ENCODE measurements around a stretch of chr3.

DNA sequence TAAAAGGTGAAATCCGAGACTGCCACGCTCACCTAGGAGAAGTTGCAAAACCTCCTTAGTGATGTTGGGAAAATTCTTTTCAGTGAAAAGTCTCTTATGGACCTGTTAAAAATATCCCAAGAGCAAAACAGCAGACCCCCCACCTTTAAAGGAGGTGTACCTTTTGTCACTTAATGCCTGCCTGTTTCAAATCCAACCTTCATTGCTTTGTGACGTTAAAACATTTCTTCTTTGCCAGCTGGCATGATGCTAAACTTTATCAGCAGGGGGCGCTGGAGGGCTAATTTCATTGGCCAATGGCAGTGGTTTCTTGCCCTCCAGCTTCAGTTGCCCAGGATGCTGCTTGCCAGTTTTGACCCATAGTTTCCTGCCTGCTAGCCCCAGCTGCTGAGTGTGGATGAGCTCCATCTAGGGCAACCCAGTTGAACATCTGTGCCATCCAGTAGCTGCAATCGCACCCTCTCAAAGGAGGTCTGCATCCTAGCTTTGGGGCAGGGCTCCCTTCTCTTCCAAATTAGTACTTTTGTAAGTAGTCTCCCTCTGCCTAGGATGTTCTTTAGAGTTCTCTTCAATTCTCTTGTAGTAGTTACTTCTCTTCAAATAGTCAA is 22.0 kb downstream of the ACKR2 start:
- PRO-cap: no peak

GRCh38 chr3:43181178-43181863 is 75.4 kb upstream of the POMGNT2 start:
- PRO-cap: no peak

DNA sequence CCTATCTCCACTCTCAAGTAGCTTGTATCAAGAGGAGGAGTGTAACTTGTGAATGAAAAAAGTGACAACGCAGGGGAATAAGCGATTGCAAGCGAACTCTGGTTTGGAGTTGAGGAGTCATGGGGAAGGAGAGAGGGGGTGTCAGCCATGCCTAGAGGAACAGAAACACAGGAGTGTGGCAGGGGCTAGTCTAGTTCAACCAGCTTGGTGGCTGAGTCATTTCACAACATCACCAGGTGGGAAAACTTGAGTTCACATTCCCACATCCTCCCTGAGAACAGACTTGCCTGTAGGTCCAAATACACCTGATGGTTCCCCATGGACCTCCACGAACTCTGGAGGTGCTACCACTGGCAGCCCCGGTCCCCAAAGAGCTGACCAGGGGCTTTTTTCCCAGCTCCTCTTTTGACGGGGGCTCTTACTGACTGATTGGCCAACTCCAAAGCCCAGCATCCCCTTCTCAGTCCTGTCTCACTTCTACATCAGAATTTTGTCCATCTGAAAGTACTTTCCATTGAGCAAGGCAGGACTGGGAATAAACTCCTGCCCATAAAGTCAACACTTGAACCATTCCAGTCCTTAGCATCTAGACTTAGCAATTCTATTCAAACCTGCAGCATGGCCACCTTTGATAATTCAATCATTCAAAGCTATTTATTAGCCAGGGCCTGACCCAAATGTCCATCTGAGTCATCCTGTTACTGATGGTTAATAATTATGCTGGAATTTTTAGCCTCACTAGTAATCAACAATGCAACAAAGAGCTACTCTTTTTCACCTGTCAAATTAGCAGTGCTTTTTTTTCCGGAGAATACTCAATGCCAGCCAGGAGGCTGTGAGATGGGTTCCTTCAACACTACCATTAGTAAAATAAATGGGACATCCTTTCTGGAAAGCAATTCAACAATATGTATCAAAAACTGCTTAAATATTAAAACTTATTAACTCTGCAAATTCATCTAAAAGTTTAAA is 72.9 kb upstream of the SNRK start:
- PRO-cap: no peak

GRCh38 chr3:43351425-43352615 is 65.5 kb downstream of the SNRK start:
- PRO-cap: no peak

GRCh38 chr3:43389054-43389687 is 102.8 kb downstream of the SNRK start:
- PRO-cap: no peak

GRCh38 chr3:43392576-43393450 is 106.5 kb downstream of the SNRK start:
- PRO-cap: no peak

DNA sequence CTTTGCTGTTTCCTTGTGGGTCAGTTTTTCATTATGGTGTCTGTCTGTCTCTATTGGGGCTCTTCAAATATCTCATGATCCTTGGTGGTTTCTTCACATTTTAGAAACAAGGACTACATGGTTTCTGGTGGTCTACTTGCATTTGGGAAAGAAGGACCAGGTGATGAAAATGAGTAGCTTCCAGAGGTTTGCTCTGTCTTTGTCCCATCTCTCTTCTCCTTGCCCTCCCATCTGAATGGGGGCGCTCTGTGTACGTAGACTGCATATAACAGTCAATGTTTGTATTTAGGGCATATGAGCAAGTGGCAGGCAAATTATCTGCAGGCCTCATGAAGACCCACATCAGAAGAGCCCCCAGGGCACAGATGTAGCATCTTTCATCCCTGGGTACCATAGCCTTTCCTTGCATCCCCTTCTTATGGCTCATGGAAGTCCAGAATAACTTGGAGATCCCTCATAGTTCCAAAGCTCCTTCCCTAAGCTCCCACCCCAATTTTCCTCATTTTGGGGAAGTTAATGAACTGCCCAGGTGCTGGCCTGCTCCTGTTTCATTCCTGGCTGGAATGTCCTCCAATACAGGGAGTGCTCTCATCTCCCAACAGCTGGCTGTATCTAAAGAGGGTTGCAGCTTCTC is 113.2 kb downstream of the SNRK start:
- PRO-cap: no peak

GRCh38 chr3:43417099-43417905 is 131.0 kb downstream of the SNRK start:
- PRO-cap: no peak

GRCh38 chr3:43706073-43706659 is 15.4 kb downstream of the ABHD5 start:
- PRO-cap: no peak

GRCh38 chr3:43755364-43755865 is 64.7 kb downstream of the ABHD5 start:
- PRO-cap: no peak

DNA sequence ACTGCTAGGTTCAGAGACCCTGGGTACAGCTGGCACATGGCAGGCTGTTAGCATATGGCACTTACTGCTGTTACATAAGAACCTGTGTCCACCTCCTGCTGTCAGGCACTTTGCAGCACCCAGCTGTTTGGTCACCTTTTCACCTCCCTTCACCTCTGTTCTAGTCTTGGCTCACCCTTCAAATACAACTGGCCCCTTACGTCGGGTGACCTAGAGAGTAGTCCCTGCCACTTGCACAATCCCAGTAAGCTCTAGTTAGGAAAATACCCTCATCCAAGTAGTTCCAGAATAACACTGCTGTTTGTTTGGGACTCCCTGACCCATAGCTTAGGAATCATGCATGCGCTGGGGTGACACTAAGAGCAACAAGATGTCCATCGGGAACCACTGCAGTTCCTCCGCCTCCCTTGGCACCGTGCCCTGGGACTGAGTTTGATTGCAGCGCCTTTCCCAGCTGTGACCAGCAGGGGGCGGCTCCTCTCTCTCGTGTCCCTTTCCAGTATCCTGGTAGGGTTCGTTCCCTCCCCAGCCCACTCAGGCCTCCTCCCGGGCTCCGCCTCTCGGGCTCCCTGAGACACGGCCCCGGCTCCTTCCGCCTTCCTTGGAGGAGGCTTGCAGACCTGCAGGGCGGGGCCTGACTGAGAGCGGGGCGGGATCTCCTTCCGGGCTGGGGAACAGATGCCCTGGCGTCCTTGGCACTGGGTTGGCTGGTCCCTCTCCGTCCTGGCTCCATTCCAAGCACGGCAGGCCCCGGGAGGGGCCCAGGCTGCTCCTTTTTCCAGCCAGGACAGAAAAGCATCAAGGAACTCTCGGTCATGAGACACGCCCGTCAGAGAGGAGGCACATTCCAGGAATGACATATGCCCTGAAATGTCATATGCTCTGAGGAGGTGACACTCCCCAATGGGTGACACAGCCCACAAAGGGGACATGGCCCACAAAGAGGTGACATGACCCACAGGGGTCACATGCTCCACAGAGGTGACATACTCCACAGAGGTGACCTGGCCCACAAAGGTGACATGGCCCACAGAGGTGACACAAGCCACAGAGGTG is 78.7 kb downstream of the ABHD5 start:
- PRO-cap: no peak

DNA sequence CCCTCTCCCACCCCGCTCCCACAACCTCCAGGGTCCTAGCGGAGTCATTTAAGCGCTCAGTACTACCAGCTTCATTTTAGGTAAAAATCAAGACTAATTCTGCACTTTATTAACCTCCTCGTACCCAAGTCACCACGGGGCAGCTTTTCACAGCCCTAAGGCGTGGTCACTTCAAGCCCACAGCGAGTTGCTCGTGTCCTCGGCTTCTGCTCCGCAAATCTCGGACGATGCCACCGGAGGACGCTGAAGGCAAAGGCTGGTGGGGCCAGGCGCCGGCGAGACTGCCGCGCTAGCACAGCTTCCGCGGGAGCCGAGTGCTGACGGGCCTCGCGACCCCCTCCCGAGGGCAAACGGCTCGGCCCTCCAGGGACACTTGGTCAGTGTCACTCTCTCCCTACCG is 245.5 kb upstream of the TOPAZ1 start:
- PRO-cap: no peak

DNA sequence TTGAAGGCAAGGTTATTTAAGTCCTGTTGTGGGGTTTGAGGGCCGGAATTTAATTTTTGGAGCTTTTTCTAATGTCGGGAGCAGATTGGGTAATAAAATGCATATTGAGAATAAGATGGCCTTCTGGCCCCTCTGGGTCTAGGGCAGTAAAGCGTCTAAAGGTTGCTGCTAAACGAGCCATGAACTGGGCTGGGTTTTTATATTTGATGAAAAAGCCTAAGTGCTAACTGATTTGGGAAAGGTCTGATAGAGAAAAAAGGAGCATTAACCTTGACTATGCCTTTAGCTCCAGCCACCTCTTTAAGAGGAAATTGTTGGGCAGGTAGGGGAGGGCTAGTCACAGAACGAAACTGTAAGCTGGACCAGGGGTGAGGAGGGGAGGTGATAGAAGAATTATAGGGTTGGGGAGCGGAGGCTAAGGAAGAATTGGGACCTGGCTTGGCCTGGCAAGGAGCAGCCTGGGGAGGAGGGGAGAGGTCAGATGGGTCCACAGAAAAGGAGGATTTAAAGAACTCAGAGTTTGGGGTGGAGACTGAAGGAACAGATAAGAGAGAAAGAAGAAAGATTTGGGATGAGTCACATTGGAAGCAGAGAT is 10.2 kb downstream of the TCAIM start:
- PRO-cap: no peak

DNA sequence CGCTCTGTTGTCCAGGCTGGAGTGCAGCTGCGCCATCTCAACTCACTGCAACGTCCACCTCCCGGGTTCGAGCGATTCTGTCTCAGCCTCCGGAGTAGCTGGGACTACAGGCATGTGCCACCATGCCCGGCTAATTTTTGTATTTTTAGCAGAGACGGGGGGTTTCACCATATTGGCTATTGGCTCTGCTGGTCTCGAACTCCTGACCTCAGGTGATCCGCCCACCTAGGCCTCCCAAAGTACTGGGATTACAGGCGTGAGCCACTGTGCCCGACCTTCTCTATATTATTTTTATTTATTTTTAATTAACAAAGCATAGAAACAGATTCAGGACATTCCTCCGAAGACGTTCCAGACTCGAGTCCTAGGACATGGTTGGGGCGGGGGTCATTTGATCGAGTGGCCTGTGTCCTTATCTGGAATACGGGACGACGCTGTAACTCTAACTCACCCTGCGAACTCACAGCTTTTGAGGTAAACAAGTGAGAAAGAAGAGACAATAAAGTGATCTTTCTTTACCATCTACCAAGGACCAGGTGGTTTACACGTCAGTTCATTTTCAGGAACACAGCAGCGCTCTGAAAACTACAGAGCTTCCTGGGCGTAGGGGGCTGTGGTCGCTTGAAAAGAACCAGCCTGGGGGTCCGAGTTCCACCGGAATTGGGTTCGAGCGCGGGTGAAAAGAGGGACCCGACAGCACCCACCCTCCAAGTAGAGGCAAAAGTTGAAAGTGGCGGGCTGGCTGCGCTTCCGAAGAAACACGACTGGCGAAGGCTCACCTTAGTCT is 510 bp downstream of the KIAA1143 start:
- PRO-cap: no peak

DNA sequence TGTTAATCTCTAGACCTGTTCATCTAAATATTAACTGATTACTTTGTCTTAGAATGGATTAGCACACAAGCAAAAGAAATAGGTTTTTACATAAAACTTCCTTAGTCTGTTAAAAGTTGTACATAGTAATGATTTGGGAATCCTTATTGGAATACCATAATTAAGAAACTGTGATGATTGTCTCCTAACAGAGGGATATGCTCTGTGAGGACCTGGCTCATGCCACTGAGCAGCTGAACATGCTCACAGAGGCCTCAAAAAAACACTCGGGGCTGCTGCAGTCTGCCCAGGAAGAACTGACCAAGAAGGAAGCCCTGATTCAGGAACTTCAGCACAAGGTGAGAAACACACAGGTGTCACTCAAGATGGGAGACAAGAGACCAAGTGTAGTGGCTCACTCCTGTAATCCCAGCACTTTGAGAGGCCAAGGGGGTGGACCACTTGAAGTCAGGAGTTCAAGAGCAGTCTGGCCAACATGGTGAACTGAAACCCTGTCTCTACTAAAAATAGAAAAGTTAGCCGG is 23.6 kb upstream of the TMEM42 start:
- PRO-cap: no peak

GRCh38 chr3:44984437-44984715 is 8.3 kb downstream of the EXOSC7 start:
- PRO-cap: no peak

- PRO-cap: no peak
These were observed 24.8 kb downstream of the EXOSC7 start for GRCh38 chr3:45000625-45001384.

DNA sequence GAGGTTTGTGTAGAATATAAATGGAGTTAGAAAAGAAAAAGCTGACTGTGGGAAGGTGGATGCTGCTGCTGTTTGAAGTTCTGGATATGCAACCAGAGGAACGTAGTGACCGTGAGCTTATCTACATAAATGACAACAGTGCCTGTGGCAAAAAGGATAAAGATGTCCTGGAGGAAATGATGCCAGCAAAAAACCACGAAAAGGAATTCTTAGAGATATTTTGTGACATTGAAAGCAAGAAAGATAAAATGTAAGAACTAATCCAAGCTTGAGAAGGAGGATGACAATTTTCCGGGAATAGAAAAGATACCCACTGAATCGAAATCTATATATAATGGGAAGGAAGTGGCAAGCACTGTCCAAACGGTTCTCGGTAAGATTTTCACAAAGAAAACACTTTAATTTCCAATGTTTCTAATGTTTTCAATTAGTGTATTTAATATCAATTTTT is 19.3 kb downstream of the CLEC3B start:
- PRO-cap: no peak

DNA sequence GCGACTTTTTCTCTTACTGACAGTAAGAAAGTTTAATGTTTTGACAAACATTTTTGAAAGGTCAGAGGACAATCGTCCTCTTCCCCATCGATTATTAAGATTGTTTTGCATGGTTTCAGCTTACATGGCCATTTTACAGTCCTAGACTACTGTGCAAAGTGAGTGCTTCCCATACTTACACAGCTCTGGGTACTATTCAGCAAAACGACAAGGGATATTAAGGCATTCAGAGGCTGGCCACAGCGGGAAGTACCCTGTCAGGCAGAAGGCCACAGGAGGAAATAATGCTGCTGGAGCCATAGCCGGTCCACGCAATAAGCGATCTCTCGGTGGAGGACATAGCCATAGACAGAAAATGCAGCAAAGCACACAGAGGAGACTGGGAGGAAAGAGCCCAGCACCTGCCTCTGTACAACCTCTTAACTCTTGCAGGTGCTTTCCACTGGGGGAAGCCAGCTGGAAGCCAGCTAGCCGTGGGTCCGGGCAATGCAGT is 19.7 kb downstream of the CLEC3B start:
- PRO-cap: no peak

DNA sequence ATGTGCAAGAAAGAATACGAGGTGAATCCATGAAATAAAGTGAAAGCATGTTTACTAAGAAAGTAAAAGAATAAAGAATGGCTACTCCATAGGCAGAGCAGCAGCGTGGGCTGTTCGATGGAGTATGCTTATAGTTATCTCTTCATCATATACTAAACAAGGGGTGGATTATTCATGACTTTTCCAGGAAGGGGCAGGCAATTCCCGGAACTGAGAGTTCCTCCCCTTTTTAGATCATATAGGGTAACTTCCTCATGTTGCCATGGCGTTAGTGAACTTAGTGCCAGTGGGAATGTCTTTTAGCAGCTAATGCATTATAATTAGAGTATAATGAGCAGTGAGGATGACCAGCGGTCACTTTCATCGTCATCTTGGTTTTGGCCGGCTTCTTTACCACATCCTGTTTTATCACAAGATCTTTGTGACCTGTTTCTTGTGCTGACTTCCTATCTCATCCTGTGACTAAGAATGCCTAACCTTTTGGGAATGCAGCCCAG is 38.6 kb downstream of the CLEC3B start:
- PRO-cap: no peak

Data from neural crest cell (in vitro differentiated cells).